Monocyte (primary cell): Measurements from ENCODE around the genes PDGFB and ENTHD1.

DNA sequence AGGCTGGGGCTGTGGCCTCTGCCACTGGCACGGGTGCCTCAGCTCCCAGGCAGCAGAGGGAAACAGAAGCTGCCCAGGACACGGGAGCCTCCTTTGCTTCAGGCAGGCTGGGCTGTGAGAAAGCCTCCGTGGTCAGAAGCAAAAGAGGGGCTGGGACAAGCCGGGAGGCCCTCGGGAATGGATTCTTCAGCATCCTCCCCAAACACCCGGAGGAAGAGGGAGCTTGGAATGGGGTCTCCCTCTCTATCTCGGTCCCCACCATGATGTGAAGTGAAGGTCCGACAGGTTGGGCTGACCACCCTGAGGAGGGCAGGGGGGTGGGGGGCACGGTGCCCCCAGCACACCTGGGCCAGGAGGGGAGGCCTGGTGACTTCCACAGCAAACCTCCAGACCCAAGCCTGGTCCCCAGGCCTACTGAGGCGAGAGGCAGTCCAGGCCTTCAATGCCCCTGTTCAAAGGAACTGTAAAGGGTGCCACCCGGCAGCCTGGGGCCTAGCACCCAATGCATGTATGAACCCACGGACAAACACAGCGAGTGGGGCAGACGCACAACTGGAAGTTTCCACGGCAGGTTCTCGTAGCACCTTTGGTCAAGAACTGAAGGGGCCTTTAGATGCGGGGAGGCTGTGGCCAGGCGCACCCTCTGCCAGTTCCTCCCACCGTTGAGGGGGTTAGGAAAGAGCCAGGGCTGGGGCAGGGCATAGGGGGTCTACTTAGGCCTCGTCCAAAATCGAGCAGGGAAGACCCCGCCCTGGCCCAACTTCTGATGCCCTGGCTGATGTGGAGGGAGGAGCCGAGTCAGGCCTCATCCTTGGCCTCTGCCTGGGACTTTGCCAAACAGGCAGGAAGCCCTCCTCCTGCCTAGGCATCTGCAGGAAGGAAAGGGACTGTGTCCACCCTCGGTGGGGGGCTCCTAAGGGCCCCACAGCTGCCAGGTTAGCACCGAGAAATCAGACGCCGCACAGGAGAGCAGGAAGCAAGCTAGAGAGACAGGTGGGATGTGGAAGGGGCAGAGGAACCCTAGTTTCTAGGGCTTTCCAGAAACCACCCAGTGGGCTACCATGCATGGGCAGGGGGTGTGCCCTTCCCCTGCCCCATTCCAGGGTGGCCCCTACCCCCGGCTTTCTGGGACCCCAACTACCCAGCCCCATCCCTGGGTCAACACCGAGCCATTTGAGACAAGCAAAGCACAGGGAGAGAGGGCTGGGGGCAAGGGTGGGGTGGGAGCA is 6.7 kb downstream of the CBX6 start:
- PRO-cap, 2 experiments, result peak in 1 of 2 experiments; most common minus-strand start position 884 of the sequence (in 1)

GRCh38 chr22:38870096-38870839 is 1.7 kb downstream of the CBX6 start:
- PRO-cap, 2 experiments, result peak in 2 of 2 experiments; most common plus-strand start chr22:38870585 (in 1); most common minus-strand start chr22:38870478 (in 1)

GRCh38 chr22:38882326-38882872 is 10.4 kb upstream of the CBX6 start:
- PRO-cap, 2 experiments, result no peak in any of the 2 experiments

GRCh38 chr22:38973142-38973591 is 9.0 kb upstream of the APOBEC3B start:
- PRO-cap, 2 experiments, result peak in 1 of 2 experiments; most common plus-strand start chr22:38973447 (in 1)

DNA sequence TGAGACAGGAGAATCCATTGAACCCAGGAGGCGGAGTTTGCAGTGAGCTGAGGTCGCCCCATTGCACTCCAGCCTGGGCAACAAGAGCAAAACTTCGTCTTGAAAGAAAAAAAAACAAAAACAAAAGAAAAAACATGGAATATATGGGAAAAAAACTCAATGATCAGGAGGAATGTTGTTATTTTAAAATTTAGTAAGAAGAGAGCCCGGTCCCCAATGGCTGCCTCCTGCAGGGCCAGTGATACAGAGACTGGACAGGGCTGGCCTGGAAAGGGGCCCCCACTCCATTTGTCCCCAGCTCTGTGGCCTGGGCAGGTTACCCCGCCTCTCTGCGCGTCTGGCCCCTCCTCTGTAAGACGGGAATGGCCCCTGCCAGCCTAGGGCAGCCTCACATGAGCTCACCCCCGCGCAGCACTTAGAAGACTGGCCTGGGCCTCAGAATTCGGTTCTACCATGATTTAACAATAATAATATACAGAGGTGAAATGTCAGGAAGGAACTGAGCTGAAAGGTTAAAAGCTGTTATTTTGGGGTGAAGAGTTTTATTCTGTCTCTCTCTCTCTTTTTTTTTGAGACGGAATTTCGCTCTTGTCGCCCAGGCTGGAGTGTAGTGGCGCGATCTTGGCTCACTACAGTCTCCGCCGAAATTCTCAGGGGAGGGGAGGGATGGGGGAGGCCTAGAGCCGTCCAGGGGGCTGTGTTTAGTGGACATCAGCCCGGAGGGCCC is 1.2 kb downstream of the APOBEC3G start:
- PRO-cap, 2 experiments, result no peak in any of the 2 experiments

- PRO-cap, 2 experiments, result no peak in any of the 2 experiments
Measured at GRCh38 chr22:39153626-39153911, 1.1 kb upstream of the CBX7 start.

DNA sequence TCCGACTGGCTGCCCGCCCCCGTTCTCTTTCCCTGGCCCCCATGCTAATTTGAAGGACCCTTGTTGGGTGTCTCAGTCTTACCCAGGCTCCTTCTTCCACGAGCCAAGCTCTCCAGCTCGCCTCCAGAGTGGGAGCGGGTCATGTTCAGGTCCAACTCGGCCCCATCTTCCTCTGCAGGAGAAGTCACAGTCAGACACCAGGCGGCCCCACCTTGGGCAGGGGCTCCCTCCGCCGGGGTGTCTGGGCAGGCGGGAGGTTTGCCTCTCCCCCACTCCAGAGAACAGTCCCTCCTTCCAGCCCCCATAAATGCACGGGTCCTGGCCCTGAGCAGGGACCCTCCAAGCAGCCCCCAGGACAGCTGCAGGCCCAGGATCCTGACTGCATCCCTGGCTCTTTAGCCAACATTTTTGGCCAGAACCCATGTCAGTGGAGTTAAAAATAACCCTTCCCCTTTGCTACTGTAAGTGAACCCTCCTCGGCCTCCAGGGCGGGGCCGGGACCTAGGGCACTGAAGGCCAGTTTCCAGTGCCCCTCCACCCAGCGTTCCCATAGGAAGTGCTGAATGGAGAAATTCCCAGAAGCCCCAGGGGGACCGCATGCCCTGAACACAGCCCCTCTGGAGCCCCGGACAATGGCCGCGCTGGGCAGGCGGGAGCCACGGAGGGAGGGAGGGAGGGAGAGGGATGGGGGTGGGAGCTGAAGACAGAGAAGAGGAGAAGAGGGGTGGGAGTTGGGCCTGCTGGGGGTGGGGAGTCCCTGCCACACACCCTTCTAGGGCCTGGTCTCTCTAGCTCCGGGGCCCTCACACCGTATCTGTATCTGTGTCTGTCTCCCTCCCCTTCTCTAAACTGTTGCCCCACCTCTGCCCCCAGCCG is 11.2 kb downstream of the PDGFB start:
- PRO-cap, 2 experiments, result no peak in any of the 2 experiments

DNA sequence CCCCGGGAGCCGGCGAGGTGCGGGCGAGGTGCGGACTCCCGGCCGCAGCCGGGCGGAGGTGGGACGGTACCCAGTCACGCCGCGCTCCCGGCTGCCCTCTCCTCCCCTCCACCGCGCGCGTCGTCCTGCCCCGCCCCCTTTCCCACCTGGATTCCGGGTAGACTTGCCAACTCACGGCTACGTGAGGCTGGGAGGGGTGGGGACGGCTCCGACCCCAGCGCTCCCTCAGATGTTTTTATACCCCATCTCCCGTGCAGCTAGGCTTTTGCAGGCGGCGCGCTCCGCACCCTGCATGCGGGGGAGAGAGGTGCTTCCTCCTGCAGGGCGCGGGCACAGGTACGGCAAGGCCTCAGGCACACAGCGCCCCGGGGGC is 2.0 kb downstream of the PDGFB start:
- PRO-cap, 2 experiments, result no peak in any of the 2 experiments

DNA sequence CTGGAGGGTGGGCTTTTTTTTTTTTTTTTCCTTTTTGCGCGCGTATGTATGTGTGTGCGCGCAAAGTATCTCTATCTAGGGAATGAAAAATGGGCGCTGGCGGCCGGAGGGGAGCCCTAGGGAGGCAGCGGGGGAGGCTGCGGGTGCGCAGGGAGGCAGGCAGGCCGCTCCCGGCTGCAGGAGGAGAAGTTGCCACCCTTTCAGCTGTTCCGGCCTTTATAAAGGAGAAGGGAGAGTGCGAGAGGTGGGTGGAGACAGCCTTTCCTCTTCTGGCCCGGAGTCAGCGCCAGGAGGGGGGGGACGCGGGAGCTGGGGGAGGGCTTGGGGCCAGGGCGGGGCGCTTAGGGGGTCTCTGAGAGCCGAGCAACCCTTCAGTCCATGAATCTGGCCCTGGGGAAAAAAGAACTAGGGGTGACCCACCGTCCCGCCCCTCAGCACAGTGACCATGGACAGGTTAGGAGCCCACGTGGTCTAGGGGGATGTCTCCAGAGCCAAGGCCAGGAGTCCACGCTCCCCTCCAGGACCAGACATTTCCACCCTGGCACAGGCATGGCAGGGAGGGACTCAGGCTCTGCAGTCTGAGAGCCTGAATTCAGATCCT is at the start of gene PDGFB:
TSS of gene PDGFB (minus strand) at position 194 of the 601 bp plus-strand sequence.
- PRO-cap, 2 experiments, result peak in 2 of 2 experiments; most common minus-strand start position 191 of the sequence (in 2)

GRCh38 chr22:39292428-39293264 is 26.8 kb downstream of the RPL3 start:
- PRO-cap, 2 experiments, result peak in 2 of 2 experiments; most common plus-strand start chr22:39292906 (in 2); most common minus-strand start chr22:39292666 (in 2)

GRCh38 chr22:39306771-39307606 is 12.4 kb downstream of the RPL3 start:
- PRO-cap, 2 experiments, result no peak in any of the 2 experiments

DNA sequence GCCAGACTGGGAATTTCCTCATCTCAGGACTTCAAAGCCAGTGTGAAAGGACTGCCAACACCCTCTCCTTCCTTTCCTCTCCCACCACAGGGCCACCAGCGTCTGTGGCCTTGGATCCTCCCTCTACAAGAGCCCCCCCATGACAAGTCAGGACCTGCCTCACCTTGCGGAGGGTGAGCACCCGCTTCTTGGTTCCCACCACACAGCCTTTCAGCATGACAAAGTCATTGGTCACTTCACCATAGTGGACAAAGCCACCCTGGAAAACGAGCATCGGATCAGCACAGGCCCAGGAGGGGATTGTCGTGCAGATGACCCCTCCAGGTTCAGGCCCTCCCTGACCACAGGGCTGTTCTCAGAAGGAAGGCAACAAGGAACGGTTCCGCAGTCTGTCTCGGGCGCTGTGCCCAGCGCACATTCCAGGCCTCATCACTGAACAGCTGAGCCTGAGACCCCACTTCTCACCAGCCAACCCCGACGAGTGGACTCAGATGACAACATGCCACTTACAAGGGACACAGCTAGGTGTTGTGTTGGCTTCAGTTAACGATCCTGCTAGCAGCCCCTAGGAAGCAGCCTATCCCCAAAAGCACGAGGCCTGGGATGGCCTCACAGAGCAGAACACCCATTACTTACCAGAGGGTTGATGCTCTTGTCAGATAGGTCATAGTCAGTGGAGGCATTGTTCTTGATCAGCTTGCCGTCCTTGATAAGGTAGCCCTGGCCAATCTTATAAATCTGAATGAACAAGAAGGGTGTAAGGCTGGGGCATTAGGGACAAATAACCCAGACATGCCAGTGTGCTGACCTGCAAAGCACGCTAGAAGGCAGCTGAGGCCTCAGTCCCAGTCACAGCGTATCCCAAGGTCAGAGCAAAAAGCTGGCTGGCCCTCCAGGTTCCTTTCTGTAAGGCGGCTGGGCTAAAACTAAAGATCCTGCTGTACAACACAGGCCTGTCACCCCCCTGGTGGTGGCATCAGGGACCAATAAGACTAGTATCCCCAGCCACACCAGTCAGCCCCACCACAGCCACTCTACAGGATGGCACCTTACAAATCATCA is 5.6 kb downstream of the RPL3 start:
- PRO-cap, 2 experiments, result peak in 1 of 2 experiments; most common minus-strand start position 431 of the sequence (in 1)

DNA sequence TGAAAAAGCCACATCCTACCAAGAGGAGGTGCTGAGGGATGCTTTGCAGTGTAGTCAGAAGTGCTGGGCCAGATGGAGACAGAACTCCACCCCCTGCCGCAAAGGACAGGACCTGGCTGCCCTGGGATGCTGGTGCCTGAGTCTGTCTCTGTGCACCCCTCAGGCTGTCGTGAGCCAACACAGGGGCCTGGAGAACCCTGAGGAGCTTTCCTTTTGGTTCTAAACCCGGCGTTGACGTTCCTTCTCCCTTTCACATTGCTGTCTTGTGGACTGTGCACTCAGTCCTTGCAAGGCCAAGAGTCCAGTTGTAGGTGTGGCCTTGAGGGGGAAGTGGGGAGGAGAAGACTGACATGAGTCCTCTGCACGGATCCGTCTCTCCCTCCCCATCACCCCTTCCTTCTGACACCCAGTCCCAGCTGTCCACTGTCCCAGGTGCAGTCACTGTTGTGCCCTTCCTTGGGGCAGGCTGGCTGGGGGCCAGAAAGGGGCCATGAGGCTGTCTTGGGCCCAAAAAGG is 12.6 kb upstream of the MIEF1 start:
- PRO-cap, 2 experiments, result no peak in any of the 2 experiments

GRCh38 chr22:39514582-39515871 is 5.3 kb upstream of the ATF4 start:
- PRO-cap, 2 experiments, result no peak in any of the 2 experiments

DNA sequence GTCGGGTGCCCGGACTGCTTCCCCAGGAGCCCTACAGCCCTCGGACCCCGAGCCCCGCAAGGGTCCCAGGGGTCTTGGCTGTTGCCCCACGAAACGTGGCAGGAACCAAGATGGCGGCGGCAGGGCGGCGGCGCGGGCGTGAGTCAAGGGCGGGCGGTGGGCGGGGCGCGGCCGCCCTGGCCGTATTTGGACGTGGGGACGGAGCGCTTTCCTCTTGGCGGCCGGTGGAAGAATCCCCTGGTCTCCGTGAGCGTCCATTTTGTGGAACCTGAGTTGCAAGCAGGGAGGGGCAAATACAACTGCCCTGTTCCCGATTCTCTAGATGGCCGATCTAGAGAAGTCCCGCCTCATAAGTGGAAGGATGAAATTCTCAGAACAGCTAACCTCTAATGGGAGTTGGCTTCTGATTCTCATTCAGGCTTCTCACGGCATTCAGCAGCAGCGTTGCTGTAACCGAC is 603 bp downstream of the ATF4 start:
- PRO-cap, 2 experiments, result no peak in any of the 2 experiments

- PRO-cap, 2 experiments, result no peak in any of the 2 experiments
Measured at GRCh38 chr22:39558177-39558976, 12.2 kb upstream of the CACNA1I start.

- PRO-cap, 2 experiments, result no peak in any of the 2 experiments
Measured at GRCh38 chr22:39658397-39658910, 87.9 kb downstream of the CACNA1I start.

GRCh38 chr22:39727405-39727882 is 156.9 kb downstream of the CACNA1I start:
- PRO-cap, 2 experiments, result no peak in any of the 2 experiments

DNA sequence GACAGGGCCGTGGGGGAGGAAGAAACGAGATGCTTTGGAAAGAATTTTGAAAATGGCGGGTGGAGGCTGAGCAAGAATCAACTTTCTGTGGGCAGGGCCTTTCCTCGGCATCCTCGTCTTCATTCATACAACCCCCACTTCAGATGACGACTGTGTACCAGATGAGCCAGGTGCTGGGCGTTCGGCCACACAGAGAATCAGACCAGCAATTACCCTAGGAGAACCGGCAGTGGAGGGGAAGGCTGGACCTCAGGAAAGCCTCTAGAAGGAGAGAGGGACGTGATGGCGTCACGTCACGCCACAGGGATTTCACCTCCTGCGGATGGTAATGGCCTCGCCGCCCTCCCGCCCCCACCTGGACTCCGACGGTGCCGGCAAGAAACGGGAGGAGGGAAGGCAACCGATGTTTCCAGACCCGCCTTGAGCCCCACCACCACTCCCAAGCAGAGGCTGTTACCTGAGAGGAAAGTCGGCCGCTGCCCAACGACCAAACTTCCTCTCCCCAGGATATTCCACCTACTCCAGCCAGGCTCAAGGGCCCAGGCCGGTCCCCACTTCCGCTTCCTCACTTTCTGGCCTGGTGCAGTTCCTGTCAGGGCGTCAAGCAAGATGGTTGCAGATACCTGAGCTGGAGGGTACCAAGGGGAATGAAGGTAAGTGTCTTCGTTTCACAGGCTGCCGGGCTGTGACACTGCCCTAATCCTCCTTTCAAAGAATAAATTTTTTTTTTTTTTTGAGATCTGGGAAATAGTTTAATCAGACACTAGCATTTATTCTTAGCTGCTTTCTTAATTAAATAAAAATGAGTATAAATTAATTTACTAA is at the start of gene ENTHD1:
TSS of gene ENTHD1 (minus strand) at position 523 of the 825 bp plus-strand sequence.
- PRO-cap, 2 experiments, result no peak in any of the 2 experiments

GRCh38 chr22:39926331-39926830 is 25.5 kb downstream of the GRAP2 start:
- PRO-cap, 2 experiments, result no peak in any of the 2 experiments